Right common carotid artery plus branches (tissue), 1 donor: ENCODE measurements around a stretch of chr5.

GRCh38 chr5:149258869-149259670 is 12.6 kb upstream of the AFAP1L1 start:
- PRO-cap = no peak

- PRO-cap = no peak
Measured at GRCh38 chr5:149288399-149289039, 16.9 kb downstream of the AFAP1L1 start.

DNA sequence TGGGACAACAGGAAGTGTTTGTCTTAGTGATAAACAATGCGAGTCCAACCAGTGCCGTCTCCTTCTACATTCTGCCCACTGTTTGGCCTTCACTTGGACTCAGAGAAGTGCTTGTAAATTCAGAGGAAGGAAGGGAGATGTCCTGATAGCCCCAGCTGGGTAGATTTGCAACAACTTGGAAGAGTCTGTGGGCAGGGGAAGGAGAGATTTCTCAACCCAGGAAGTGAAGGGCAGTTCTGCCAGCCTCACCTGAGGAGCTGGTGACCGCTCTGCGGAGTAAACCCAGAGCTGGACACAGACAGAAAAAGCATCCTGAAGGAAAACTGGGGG is 17.8 kb downstream of the AFAP1L1 start:
- PRO-cap = no peak

GRCh38 chr5:149298718-149299320 is 27.2 kb downstream of the AFAP1L1 start:
- PRO-cap = no peak

- PRO-cap = unidirectional peak, plus-strand start at chr5:149378431
Measured at GRCh38 chr5:149378327-149378804, 726 bp downstream of the IL17B start.

DNA sequence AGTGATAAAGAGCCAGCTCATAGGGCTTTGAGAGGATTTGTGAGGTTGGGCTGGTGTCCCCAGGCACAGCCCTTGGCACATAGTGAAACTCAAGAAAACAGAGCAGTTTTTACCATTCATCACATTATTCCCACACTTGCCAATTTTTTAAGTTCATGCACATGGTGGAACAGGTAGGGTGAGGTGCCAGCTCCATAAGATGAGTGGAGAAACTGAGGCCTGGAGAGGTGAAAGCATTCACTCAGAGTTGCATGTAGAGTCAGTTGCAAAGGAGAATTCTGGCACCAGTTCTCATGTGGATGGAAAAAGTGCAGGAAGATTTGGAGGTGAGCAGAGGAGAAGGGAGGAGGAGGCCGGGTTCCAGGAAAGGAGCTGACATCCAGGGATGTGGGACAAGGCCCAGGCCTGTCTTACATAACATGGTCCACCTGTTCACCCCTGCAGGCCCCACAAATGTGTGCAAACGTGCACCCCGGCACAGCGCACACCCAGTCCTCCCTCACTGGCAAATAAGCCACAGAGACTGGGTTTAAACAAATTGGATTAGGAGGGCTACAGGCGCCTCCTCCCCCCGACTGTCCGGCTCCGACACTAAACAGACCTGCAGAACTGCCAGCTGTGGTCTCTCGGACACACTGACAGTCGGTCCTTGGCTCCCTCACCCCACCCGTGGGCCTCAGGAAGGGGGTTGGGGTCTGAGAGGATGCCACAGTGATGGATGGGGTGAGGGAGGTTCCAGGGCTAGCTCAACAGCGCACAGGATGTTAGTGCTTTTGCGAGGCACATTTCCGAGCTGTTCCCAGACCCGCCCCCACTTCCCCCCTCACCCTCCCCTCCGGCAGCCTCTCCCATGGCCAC is 43.2 kb upstream of the IL17B start:
- PRO-cap = unidirectional peak, plus-strand start at position 340 of the sequence; bidirectional peak, plus-strand start at position 536 of the sequence, minus-strand start at position 504 of the sequence; bidirectional peak, plus-strand start outside the sequence, minus-strand start at position 758 of the sequence

DNA sequence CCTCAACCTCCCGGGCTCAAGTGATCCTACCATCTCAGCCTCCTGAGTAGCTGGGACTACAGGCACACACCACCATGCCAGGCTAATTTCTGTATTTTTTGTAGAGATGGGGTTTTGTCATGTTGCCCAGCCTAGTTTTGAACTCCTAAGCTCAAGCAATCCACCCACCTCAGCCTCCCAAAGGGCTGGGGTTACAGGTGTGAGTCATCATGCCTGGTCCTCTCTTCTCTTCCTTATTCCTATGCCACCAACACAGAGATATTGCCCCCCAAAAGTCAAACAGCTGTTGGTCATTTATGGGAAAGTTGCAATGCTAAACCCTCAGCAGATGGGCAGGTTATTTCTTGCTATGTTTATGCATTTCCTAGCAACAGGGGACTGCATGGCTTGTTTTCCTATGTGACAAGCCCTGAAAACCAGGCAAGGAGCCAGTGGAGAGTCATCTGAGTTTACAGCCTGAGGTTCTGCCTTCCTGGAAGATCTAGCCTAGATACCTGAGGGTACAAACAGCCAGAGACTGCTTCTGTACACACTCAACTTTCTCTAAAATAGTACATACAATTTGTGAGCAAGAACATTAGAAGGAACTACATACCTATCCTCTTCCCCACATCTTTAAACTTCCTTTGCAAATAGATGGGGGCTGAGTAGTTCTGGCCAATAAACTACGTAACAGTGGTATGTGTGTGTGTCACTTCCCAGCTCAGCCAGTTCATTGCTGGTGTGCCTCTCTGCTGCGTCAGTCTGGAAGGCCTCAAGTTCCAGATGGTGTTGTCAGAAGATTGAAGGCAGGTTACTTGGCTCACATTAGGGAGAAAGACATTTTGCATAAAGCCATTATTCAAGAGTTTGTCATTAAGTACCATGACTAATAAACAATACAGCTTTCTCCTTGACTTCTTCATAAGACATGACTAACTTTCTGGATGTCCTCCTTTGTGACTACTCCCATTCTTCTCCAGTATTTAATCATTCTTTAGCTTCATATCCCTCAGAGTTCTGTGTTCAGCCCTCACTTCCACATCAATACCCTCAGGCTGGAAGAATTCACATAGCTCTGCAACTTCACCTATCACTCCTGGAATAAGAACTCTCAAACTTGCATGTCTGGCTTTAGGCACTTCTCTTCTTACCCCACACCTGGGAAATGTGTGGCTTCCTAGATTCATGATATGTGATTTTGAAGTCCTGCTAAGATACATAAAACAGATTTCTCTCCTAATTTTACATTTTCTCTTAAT is 65.3 kb downstream of the CSNK1A1 start:
- PRO-cap = bidirectional peak, plus-strand start at position 715 of the sequence, minus-strand start at position 746 of the sequence

DNA sequence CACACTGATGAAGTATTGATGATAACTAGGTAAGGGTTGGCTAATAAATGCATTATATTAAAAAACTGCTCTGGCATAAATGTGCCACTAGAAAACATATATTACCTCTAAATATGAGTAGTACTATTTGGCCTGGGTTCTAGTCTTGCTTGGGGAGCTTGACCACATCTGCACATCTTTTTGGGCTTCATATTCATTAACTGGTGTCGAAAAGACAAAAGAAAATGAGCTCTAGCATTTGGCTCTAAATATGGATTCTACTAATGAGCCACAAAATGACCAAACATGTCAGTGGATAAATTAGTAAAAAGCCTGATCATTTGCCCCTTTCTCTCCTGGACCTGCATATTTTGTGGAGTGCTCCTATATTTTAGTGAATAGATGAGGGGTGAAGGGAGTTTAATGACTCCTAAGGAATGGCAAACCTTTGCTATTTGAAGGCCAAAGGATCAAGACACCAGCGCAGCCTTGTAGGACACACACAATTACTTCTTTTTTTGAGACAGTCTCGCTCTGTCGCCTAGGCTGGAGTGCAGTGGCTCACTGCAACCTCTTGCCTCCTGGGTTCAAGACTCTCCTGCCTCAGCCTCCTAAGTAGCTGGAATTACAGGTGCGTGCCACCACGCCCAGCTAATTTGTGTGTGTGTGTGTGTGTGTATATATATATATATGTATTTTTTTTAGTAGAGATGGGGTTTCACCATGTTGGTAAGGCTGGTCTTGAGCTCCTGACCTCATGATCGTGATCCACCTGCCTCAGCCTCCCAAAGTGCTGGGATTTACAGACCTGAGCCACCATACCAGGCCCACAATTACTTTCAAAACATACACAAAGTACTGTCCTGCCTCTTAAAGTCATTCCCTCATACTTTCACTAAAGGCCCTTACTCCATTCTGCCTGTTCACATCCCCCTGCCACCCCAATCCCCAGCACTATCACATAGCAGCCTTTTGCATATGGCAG is 60.6 kb downstream of the CSNK1A1 start:
- PRO-cap = no peak

- PRO-cap = no peak
Measured at GRCh38 chr5:149492048-149493178, 58.8 kb downstream of the CSNK1A1 start.

DNA sequence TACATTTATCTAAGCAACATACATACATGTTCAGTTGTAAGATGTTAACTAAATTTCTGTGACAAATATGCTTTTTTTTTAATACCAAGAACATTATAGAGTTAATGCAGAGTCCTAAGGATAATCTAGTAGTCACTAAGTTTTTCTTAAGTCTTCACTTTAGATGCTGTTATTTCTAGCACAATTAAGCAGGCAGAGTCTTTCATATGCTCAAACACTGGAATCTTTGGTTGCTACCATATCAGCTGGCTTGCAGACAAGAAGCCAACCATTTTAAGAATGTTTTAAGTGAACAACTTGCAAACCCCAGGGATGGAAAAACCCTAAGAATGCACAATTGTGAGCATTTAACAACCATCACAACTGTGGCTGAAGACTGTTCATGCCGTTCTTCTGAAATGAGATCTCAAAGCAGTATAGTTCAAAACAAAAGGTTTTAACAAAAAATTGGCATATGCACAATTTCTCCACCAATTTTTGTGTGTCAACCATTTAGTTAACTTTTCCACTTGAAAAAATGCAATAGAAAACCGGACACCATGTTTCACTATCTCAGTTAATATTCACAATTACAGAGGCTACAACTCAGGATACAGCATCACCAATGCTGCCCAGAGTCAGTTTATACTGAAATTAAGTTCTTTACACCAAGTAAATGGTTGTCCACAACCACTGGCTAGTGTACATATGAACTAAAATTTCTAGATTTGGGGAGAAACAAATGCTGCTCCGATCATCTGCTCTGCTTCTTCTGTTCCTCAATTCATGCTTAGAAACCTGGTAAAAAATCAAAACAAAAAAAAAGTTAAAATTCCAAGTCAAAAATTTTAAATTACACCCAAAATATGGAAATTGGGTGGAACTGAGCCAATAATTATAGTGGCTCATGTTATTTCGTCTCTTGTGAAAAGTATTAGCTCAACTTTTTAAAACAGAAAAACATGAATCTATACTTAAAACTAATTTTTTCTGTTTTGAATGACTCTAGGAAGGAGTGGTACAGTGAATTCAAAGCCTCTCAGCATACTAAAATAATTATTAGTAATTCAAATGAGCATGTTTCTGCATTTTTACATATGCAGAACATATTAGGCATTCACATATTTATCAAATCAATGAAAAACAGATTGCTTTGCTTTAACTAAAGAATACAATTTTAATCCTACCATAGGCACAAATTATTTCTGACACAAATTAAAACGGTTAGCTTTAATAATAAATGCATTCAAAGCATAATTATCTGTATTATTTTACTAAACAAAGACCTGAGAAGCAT is 54.7 kb downstream of the CSNK1A1 start:
- PRO-cap = no peak

- PRO-cap = no peak
Measured at GRCh38 chr5:149501082-149502031, 49.9 kb downstream of the CSNK1A1 start.

DNA sequence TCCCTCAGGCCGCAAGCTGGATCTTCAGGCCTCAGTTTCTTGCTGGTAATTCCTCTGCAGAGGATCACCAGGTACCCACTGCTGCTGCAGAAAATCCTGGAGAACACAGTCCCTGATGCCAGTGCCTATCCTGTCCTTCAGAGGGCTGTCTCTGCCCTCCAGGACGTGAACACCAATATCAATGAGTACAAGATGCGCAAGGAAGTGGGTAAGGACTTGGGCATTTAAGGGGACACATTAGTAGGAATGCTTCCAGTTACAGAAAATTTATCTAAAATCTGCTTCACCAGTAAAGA is 35.2 kb downstream of the ARHGEF37 start:
- PRO-cap = no peak

- PRO-cap = no peak
Measured at GRCh38 chr5:149621488-149622101, 40.3 kb downstream of the ARHGEF37 start.

GRCh38 chr5:149628625-149629541 is 47.6 kb downstream of the ARHGEF37 start:
- PRO-cap = no peak

DNA sequence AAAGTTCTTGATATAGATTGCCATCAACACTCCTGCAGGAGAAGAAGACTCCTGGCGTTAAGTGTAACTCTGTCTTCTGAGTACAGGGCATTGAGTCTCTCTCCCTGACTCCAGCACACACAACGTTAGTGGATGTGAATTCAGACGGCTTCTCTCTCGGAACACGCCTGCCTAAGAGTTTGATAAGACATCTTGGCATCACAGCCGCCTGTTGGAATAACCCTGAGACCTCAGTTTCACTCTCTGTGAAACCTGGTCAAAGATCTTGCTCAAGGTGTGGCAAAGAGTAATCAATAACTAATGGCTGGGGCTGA is 27.5 kb upstream of the PPARGC1B start:
- PRO-cap = no peak

DNA sequence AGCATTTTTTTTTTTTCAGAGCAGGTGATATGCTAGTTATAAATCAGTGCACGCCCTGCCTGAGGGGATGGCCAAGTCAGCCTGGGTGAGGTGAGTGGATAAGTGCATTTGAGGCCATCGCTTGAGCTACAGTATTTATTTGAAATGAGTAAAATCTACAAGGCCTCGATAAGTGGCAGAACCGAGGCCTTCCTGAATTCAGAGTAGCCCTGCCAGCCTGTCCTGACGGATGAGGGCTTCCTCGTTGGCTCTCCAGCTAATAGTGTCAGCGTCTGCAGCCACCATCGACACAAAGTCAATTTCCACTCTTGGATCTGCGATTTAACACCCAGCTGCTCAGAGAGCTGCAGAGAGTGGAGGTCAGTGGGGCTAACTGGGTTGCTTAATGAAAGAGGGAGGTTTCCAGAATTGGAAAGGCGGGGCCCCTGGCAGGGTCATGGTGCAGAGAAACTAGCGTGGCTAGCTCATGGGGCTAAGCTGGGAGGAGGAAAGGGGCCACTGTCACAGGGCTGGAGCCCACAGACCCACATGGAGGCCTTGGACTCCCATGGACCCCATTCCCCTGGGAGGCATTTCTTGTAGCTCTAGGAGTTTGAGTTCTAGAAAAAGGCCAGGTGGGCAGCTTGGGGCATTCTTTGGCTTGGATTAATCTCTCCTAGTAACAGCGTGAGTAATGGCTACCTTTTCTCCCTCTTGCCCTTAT is 27.4 kb downstream of the PPARGC1B start:
- PRO-cap = no peak

- PRO-cap = no peak
Measured at GRCh38 chr5:149771641-149772000, 41.5 kb downstream of the PPARGC1B start.

DNA sequence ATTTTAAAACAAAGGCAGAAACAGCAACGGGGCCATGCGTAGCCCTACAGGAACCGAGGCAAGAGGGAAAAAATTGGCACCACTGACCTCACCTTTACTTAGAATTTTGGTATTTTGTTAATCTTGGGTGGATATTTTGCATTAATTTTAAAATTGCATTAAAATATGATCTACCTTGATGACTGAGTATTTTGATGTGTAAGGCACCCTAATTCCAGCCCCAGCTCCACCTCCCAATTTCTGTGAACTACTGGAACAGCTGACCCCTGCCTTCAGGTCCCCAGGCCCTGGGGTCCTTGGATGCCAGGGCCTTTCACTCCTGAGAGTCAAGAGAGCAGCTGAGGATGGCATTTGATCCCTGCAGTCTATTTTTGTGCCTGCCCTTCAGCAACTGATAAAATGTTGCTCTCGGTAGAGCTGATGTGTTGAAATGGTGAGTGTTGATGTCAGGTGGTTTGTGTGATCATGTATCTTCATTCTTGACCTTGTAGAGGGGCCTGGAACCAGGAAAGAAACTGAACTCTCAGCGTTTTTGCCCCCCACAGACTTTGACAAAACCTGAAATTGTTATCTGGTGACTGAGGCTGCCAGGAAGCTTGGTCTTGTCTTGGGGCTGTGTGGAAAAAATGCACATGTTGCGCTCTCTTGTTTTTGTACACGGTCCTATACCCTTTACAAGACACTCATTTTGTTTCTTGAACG is 78.1 kb downstream of the PPARGC1B start:
- PRO-cap = no peak

DNA sequence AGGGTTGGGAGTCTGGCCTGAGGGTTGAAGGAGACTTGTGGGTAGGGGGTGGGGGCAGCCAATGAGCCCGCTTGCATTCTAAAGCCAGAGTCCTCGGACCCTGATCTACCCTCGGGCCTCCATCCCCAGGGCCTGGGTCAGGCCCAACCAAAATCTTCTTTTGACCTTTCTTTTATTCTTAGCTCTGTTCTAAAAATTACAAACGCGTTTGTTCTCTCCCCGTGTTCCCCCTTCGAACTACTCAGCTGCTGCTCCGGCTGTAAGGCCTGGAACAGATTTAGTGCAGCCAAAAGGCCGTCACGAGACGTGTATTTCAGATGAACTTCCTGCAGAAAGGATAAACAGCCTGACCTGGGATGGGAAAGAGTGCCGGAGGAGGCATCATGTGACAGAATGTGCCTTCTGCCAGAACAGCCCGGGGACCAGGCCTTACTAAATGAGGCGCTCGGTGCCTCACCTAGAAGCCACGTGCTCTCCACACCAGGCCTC is 94.6 kb downstream of the PPARGC1B start:
- PRO-cap = bidirectional peak, plus-strand start at position 408 of the sequence, minus-strand start at position 239 of the sequence

DNA sequence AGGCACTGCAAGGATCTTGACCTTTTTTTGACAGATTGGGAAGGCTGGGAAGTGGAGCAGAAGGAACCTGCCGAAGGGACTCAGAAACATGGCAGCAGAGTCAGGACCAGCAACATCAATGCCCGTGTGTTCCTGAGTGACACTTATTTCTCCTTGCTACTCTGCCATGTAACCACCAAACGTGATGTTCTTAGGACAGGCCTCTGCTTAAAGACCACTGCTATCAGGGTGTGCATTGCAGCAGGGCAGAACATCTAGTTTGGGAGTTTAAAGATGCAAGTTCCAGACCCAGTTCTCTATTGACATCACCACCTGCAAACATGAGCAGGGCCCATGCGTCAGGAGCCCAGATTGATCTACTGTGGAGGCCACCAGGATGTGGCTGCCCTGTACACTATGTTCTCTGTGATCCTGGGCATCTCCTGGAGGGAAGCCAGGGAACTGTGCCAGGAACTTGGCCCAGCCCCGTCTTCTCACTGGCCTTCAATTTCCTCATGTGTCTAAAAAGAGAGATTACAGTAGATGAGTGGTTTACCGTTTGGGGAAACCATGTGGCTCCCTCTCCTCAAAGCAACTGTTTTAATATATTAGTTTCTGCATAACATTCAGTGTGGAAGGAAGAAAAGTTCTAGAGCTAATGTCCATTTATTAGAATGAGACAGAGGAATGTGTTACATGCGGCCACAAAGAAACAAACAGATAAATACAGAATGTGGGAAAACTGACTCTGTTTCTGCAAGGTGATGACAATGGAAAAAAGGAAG is 87.1 kb downstream of the PDE6A start:
- PRO-cap = unidirectional peak, minus-strand start at position 120 of the sequence; bidirectional peak, plus-strand start at position 516 of the sequence, minus-strand start at position 261 of the sequence